Bronchial epithelial cell (primary cell): ENCODE measurements around the gene VPS13C.

DNA sequence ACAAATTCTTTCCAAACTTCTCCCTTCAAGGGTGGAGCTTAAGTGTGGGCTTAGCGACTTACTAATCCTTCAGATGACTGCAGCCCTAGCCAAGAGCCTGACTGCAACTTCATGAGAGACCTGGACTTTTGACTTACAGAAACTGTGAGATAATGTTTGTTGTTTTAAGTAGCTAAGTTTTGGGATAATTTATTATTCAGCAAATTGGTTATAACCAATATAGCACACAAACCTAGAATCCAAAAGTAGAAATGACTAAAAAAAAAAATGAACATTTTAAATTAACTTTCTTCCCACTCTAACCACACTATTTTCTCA is 22.1 kb upstream of the ANXA2 start:
- RRBS, 2 experiments: no CpG with 5 or more reads among the region's 1 CpG

DNA sequence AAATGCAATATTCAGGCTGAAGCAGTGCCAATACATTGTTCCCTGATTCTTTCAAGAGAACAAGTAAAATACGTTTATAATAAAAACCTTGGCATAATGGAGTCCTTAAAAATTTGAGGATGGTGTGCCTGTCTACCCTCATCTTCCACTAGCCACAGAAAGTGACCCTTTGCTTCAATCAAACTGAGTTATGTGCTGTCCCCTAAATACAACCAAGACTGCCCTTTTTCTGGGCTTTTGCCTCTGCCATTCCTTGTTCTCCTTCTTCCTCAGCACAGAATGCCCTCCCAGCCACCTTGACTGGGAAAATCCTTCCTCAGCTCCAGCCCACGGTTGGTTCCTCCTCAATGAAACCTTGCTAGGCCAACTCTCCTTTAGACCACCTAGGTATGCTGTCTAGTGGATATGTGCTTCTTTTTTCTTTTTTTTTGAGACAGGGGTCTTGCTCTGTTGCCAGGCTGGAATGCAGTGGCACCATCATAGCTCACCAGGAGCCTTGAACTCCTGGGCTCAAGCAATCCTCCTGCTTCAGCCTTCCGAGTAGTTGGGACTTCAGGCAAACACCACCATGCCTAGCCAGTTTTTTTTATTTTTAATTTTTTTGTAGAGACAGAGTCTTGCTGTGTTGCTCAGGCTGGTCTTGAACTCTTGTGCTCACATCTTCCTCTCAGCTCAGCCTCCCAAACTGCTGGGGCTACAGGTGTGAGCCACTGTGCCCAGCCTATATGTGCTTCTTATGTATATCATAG is 48.9 kb upstream of the ICE2 start:
- RRBS, 2 experiments: no CpG with 5 or more reads among the region's 3 CpGs

DNA sequence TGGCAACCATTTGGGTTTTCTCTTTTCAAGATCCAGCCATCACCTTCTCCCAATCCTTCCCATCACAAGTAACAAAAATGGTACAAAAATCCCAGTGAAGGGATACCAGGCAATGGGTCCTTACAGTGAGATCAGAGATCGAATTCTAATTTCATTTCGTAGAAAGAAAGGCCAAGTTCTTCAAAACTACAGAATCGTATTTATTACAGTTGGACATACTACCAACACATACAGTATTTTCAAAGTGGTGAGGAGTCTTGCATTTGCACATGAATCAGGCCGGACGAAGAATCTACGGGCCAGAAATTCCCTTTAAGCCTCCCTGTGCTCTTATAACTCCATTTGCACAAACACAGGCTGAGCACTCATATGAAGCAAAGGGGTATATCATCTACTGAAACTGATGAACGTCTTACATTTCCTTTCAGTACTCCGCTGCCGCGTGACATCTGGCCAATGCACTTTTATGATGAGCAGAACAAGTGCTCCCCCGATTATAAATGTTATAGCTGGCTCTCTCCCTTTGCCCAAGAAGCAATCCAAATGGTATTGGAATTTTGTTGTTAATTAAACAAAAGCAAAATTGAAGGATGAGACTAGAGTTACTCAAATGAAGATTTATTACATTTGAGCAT is 110.2 kb upstream of the ICE2 start:
- RRBS, 2 experiments: no CpG with 5 or more reads among the region's 11 CpGs

DNA sequence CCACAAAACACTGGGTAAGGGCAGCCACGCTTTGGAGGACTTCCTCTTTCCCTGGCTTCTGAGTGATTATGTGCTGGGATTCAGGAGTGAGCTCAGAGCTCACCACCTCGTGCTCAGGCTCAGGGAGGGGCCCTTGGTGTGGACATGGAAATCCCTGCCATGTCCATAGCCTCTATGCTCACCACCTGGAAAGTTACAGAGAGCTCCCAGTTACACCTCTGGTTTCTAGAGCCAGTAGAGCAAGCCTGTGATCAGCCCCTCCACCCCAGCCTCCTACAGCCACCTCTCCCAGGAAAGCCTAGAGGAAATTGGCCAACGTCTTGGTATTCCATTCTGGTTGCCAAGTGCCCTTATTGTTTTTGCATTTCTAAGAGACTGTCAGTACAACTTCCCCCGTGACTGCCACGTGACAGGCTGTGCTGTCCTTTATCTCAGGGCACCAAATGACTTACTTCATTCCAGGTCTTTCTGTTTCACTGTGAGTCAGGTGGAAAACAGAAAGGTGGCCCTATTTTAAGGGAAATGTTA is 315.9 kb downstream of the RORA start:
- RRBS, 2 experiments: no CpG with 5 or more reads among the region's 5 CpGs

DNA sequence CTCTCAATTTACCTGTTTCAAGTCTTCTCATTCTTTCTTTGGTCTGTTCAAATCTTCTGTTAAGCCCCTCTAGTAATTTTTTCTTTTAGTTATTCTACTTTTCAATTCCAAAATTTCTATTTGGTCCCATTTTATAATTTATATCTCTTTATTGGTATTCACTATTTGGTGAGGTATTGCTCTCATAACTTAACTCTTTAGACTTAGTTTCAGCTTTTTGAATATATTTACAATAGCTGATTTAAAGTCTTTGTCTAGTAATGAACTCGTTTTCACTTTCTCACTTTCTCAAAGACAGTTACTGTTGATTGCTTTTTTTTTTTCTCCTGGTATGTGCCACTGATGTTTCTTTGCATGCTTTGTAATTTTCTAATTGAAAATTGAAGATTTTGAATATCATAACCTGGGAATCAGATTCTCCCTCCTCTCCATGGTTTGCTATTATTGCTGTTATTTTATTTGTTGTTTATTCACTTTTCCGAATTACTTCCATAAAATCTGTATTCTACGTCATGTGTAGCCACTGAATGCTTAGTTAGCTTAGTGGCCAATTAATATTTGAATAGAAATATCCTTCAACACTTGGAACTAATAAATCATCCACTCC is 247.5 kb downstream of the RORA start:
- RRBS, 2 experiments: no CpG with 5 or more reads among the region's 3 CpGs

GRCh38 chr15:61096930-61097574 is 132.1 kb downstream of the RORA start:
- RRBS, 2 experiments: no CpG with 5 or more reads among the region's 4 CpGs

DNA sequence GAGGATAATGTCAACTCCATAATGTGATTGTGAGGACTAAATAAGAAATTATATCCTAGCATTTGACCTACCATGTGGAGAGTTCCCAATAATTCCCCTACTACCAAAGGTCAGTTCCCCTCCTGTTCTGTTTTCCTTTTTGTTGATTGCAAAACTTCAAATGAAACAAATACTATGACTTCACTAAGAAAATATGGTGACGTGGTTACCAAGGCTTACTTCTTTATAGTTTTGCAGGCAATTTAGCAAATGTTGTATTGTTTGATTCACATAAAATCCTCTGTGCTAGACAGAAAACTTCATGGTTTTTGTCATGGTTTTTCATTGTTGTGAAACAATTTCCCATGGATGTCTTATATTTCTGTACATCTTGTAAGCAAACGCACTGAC is 153.9 kb upstream of the RORA start:
- RRBS, 2 experiments: no CpG with 5 or more reads among the region's 2 CpGs

DNA sequence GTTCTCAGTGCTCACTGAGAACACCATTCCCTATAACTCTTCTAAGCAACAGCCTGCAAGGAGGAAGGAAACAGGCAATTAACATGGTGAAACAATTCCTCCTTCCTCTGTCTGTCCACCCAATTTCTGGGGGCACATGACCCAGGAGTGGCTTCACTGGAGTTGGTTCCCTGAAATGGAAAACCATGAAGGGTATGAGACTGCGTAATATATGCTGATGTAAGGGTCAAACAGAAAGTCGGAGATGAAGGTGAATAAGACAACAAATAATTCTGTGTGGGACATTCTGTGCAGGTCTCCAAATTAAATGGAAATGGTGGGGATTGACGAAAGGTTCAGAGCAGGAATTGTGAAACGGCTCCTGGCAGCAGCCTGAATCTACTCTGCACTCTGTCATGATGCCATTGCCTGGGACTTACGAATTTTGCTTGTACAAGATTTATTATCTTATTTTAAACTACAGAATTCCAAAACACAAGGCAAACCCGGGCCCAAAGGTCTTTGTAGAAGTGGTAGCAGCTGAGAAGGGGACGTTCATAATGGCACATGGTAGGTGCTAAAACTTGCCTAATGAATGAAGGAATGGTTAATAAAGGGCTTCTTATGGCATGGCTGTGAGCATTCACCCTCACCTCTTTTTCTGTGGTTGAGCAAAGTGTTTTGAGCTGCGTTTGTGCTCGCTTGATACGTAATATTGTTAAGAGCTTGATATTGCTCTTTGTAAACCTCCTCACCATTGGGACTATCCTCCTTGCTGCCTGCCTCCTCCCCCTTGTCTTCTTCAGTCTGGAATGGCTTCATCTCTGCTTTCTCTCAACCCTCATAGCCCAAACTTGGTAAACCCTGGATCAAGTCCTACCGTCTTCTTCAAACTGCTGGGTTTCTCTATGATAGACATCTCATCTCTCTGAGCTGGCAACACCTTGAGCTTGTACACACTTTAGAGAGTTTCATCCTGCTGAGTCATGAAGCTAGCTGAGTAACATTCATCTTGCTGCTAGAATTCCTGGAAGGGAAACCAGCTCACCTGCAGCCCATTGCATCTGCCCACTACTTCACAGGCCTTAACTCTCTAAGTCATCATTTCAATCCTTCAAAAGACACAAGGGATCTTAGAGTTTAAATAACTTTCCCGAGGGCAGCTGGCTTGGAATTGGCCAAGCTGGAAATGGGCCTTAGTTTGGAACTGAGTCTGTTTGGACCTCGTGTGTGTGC is 175.1 kb upstream of the RORA start:
- RRBS, 2 experiments: no CpG with 5 or more reads among the region's 13 CpGs

- RRBS, 2 experiments: 1 to 3% methylated on average over 14 of the region's 62 CpGs
Observed at GRCh38 chr15:62060219-62060943, at the start of gene VPS13C. VPS13C (minus strand) TSS chr15:62060447.

DNA sequence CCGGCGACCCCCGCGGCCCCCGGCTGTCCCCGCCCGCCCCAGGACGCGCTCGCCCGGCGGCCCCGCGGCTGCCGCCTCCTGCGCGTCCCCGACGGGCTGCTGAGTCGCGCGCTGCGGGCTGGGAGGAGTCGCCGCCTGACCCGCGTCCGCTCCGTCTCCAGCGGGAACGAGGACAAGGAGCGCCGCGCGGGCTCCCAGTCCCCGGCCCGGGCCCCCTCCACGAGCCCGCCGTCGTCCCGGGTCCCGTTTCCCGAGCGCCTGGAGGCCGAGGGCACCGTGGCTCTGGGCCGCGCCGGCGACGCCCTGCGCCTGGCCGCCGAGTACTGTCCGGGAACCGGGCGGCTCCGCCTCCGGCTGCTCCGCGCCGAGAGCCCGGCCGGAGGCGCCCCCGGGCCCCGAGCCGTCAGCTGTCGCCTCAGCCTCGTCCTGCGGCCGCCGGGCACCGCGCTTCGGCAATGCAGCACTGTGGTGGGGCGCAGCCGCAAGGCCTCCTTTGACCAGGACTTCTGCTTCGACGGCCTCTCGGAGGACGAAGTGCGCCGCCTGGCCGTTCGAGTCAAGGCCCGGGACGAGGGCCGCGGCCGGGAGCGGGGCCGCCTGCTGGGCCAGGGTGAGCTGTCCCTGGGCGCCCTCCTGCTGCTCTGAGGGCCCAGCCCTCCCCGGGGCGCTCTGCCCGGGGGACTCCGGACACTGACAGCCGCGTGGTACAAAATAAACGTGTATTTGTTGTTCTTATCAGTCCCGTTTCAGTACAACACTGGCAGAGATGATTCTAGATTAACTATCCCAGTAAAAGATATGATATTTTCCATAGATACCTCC is 1.5 kb downstream of the C2CD4A start:
- RRBS, 2 experiments: under 1 to 2% methylated on average over 5 of the region's 103 CpGs

GRCh38 chr15:62558998-62559330 is 168.6 kb downstream of the TLN2 start:
- RRBS, 2 experiments: no CpG with 5 or more reads among the region's 5 CpGs

- RRBS, 2 experiments: no CpG with 5 or more reads among the region's 4 CpGs
Observed at GRCh38 chr15:62653041-62653660, 262.8 kb downstream of the TLN2 start.

DNA sequence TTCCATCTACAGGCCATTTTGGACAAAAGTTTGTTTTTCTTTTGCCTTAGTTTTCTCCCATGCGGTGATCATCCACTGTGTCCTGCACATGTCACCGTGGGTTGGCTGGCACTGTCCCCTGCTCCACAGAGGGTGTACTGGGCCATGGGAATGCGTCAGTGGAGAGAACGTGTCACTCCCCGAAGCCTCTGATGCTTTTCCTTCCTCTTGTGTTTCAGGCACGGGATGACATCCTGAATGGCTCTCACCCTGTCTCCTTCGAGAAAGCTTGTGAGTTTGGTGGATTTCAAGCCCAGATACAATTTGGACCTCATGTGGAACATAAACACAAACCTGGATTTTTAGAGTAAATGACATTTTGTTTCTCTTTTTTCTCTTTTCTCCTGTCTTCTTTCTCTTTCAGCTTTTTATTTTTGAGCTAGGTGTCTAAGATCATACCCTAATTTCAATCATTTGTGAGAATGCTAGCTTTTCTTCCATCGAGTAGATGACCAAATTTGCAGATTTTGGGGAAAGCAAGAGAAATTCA is 267.3 kb downstream of the TLN2 start:
- RRBS, 2 experiments: no CpG with 5 or more reads among the region's 8 CpGs

DNA sequence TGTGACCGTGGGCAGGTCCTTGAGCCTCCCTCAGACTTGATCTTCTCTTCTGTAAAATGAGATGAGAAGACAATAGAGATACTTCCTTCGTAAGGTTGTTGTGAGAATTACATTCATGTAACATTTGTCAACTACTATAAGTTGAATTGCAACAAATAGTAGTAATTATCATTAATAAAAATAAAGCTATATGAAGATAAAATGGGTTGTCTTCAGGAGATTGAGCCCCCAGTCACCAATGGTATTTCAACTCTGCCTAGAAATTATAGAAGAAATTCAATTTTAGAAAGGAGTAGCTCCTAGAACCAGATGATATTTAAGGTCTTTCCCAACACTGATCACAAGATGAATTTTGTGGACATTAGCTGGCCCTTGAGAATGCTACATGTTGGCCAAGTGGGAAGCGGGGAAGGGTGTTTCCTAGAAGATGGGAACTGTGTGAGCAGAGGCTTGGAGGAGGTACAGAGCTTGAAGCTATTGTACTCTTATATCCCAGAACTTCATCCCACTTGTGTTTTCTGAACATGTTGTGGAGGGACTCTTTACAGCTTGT is 152.9 kb upstream of the TPM1 start:
- RRBS, 2 experiments: no CpG with 5 or more reads among the region's 3 CpGs

GRCh38 chr15:62900316-62900785 is 142.2 kb upstream of the TPM1 start:
- RRBS, 2 experiments: 36% methylated on average over 5 of the region's 8 CpGs; no CpG with 5 or more reads in 1 of the 2 experiments

DNA sequence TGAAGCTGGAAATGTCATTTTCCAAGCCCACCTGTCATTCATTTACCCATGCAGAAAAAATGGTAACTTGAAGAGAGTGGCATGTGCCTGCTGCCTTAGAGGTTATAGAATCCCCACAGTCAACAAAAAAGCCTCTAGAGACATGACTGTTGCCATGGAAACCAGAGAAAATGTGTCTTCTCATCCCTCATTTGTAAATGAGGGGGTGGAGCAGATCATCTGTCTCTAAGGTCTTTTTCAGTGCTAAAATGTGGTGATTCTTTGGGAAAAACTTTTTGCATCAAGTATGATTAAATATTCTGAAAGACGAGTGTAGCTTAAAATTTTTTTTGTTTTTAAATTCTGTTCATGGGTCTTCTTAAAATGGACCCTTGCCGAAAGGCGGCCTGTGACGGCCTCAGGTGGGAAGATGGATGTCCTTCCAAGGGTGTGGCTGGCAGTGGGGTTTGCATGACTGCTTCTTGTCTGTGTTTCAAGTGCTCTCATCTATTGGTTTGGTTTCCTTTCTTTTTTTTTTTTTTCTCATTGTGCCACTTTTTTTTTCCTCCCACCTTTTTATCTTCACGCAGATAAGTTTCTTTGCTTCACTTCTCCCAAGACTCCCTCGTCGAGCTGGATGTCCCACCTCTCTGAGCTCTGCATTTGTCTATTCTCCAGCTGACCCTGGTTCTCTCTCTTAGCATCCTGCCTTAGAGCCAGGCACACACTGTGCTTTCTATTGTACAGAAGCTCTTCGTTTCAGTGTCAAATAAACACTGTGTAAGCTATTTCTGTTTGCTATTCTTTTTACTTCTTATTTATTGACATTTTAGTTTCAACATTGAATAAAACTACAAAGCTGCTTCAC is 23.0 kb downstream of the TPM1 start:
- RRBS, 2 experiments: no CpG with 5 or more reads among the region's 8 CpGs

DNA sequence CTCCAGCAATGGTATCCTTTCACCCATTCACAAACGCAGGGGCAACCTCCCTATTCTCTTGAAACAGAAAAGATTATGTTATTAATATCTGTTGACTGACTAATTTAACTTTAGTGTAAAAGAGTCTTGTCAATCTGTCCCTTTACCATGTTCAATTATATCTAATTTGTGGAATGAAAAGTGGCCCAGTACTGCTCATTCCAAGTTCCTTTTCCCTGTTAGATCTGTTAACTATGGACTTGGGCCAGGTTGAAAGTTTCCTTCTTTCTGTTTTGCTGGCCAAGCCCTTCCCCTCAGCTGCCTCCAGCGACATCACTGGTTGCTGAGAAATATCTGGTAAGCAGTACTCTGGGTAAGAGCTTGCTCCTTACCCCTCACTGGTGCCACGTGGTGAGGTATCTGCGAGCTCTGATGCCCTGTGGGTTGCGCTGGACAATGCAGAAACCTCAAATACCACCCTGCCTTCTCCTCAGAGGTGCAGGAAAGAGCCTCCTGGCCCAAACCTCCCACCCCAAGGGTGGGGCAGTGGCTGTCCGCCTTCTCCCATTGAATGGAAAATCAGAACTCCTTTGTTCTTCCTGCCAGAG is 43.0 kb upstream of the APH1B start:
- RRBS, 2 experiments: no CpG with 5 or more reads among the region's 6 CpGs

DNA sequence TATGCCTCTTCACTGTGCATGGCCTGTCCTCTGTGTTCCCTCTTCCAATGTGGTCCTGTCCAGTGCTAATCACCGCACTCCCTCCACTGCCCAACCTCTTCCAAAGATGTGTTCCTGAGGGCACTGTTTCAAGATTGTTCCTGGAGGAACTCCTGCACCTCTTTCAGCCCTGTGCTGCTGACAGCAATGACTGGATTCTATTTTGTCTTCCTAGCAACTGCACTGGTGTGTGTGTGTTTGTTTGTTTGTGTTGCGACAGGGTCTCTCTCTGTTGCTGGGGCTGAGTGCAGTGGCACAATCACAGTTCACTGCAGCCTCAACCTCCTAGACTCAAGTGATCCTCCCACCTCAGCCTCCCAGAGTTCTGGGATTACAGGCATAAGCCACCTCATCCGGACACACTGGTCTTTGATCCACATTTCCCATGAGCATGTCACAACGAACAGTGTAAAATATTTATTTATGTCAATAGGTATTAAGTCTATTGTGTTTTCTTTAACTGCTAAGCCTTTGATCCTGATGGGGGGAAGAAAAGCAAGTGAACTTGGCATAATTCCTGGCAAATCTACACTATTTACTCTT is 16.8 kb downstream of the CA12 start:
- RRBS, 2 experiments: no CpG with 5 or more reads among the region's 4 CpGs

- RRBS, 2 experiments: no CpG with 5 or more reads among the region's 3 CpGs
Observed at GRCh38 chr15:63380521-63380795, 1.2 kb downstream of the CA12 start.

DNA sequence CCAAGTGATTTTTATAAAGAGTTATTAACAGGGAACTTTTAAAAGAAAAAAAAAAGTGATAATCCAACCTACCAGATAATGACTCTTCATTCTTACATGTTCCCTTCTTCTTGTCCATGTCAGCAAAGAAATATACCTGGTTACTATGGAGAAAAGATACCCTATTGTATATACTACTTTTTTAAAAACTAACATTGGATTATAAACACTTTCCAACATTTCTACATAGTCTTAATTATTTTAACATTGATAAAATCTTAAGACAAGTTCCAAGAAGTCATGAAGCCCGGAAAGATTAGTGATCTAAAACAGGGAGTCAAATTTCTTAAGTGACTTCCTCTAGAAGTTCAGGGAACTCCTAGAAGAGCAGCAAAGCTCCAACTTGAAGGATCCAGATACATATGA is 9.8 kb upstream of the CA12 start:
- RRBS, 2 experiments: no CpG with 5 or more reads among the region's 1 CpG